ENCODE data around the gene RGPD8.

- PRO-cap = no peak
Observed at GRCh38 chr2:112304104-112304543, 28.7 kb downstream of the ZC3H6 start.

- PRO-cap = no peak
Observed at GRCh38 chr2:112317802-112318089, 42.3 kb downstream of the ZC3H6 start.

DNA sequence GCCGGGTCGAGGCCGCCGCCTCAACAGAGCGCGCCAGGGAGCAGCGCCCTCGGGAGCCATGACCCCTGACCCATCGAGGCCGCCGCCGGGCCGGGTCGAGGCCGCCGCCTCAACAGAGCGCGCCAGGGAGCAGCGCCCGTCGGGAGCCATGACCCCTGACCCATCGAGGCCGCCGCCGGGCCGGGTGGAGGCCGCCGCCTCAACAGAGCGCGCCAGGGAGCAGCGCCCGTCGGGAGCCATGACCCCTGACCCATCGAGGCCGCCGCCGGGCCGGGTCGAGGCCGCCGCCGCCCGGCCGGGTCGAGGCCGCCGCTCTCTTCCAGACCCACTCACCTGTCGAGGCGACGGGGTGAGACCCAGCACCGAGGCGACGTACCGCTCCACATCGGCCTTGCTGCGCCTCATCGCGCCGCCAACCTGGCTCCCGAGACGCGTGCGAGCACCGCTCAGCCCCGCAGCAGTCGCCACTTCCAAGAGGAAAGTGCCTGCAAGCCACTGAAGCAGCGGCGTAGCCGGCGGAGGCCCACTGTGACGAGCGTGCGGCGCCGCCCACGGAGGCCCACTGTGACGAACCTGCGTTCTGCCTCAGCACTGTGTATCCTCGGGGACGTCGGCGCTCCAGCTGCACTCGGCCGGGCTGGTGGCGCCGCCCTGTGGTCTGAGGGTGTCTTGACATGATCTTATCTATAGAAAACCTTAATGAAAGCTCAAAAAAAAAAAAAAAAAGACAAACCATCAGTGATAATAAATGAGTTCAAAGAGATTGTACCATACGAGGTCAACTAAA is at the start of gene RGPD8:
Gene RGPD8, minus strand, starts transcription at position 597 of the 787 bp plus-strand sequence.
- PRO-cap = no peak

GRCh38 chr2:112531650-112532457 is 10.4 kb upstream of the POLR1B start:
- PRO-cap = no peak

GRCh38 chr2:112646537-112647008 is 834 bp downstream of the SLC20A1 start:
- PRO-cap = no peak

- PRO-cap = no peak
Observed at GRCh38 chr2:112659104-112659988, 13.6 kb downstream of the SLC20A1 start.

DNA sequence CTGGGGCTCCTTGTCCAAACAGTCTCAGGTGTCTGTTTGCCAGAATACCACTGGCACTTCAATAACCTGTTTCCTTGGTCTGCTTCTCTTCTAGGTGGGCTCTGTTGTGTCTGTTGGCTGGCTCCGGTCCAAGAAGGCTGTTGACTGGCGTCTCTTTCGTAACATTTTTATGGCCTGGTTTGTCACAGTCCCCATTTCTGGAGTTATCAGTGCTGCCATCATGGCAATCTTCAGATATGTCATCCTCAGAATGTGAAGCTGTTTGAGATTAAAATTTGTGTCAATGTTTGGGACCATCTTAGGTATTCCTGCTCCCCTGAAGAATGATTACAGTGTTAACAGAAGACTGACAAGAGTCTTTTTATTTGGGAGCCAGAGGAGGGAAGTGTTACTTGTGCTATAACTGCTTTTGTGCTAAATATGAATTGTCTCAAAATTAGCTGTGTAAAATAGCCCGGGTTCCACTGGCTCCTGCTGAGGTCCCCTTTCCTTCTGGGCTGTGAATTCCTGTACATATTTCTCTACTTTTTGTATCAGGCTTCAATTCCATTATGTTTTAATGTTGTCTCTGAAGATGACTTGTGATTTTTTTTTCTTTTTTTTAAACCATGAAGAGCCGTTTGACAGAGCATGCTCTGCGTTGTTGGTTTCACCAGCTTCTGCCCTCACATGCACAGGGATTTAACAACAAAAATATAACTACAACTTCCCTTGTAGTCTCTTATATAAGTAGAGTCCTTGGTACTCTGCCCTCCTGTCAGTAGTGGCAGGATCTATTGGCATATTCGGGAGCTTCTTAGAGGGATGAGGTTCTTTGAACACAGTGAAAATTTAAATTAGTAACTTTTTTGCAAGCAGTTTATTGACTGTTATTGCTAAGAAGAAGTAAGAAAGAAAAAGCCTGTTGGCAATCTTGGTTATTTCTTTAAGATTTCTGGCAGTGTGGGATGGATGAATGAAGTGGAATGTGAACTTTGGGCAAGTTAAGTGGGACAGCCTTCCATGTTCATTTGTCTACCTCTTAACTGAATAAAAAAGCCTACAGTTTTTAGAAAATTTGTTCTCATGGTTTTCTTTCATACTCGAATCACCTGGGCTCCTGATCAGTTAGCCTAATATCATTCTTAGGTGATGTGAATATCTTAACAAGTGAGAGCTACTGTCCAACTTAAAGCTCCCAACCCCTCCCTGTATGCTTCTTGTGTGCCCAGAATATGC is 17.4 kb downstream of the SLC20A1 start:
- PRO-cap = no peak

DNA sequence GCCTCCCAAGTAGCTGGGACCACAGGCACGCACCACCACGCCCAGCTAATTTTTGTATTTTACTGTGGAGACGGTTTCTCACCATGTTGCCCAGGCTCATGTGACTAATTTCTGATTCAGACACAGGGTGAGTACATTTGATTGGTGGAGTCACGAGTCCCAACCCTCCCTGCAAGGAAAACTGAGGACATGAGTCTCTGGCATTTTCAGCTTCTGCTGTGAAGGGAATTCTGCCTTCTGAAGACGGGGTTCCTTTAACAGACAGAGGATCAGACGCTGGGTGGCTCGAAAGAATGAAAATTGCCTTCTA is 29.7 kb upstream of the NT5DC4 start:
- PRO-cap = no peak

- PRO-cap = no peak
Observed at GRCh38 chr2:112812769-112813331, 23.7 kb downstream of the IL1B start.

DNA sequence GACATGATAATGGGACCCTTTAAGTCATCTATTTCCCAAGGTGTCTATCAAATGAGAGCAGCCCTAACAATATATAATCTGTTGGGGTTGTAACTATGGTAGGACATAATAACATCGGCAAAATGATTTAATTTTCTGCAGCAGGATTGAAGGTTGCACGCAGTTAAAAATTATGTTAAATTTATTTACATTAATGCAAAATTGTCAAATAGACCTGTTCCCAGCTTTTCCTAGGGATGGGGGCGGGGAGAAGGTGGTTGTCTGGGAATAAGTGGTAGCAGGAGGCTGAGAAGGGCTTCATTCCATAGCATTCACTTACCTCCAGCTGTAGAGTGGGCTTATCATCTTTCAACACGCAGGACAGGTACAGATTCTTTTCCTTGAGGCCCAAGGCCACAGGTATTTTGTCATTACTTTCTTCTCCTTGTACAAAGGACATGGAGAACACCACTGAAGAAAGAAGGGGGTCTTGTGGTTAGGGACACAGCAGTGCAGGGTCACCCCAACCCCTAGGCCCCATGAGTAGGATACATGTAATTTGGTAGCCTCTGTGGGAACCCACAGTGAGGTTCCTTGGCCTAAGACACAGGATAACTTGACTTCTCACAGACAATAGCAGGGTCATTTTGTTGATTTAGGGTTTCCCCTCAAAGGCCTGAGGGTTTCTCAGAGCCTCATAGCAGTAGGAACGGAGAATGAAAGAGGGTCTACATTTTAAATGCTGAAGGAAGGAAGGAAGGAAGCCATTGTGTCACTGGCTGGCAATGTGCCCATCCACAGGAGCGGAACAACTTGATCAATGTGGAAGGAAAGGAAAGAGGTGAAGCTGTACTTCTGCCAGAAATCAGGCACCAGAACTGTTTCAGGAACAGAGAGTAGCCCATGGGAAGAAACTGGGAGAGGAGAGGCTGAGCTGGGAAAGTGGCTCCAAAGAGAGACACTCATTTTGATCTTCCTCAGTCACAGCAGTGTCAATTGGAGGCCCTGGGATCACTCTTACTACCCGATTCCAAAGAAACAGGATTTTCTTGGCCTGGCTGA is 5.3 kb downstream of the IL1B start:
- PRO-cap = no peak

GRCh38 chr2:112939119-112939608 is 28.2 kb downstream of the IL37 start:
- PRO-cap = no peak

DNA sequence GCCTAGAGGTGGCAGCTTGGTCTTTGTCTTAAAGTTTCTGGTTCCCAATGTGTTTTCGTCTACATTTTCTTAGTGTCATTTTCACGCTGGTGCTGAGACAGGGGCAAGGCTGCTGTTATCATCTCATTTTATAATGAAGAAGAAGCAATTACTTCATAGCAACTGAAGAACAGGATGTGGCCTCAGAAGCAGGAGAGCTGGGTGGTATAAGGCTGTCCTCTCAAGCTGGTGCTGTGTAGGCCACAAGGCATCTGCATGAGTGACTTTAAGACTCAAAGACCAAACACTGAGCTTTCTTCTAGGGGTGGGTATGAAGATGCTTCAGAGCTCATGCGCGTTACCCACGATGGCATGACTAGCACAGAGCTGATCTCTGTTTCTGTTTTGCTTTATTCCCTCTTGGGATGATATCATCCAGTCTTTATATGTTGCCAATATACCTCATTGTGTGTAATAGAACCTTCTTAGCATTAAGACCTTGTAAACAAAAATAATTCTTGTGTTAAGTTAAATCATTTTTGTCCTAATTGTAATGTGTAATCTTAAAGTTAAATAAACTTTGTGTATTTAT is 7.3 kb downstream of the IL36G start:
- PRO-cap = no peak

DNA sequence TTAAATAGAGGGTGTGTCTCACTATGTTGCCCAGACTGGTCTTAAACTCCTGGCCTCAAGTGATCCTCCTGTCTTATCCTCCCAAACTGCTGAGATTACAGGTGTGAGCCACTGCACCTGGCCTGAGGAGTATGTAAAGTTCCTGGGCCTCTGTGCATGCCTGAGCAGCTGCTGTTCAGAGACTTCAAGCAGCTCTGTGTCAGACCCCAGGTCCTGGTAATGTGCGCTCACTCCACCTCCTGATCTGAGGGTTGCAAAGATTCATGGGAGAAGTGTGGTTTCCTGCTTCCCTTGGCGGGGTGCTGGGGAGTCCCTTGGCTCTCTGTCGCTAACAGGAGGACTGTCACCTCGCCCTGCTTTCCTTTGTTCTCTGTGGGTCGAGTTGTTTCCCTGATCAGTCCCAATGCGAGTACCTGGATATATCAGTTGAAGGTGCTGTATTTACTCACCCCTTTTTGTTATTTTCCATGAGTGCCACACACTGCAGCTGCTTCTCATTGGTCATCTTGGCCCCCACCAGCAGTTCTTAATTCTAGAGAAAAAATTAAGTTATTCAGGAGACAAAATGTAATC is 8.6 kb upstream of the IL36A start:
- PRO-cap = no peak

GRCh38 chr2:113156137-113156782 is 17.5 kb upstream of the PSD4 start:
- PRO-cap = no peak

GRCh38 chr2:113240783-113242076 is 37.5 kb downstream of the PAX8 start:
- PRO-cap = no peak

GRCh38 chr2:113276483-113276805 is 2.3 kb downstream of the PAX8 start:
- PRO-cap = no peak

GRCh38 chr2:113291252-113291713 is 12.6 kb upstream of the PAX8 start:
- PRO-cap = no peak

DNA sequence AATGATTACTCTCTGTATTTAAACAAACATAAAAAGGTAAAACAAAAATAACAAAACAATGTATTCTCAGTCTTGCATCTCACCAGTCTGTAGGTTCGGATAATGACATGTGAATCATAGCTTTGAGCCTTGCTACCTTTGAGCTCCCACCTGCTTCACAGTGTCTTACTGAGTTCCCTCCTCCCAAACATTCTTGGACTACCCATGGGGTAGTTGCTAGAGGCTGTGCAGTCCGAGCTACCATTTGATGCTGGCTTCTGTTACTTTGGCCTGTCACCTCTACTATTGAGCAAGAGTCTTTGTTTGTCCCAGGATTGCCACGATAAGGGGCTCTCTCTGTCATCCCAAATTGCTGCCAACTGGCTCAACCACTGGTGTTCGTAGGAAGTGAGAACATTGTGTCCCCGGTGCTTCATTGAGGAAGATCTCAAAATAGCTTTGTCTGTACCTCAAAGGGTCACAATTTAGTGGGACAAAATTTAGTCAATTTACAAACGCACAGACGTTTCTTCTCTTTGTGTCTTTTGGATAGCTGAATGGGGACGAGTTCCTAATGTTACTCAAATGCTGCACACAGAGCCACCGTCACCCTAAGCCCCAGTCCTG is 59.1 kb upstream of the PAX8 start:
- PRO-cap = no peak

DNA sequence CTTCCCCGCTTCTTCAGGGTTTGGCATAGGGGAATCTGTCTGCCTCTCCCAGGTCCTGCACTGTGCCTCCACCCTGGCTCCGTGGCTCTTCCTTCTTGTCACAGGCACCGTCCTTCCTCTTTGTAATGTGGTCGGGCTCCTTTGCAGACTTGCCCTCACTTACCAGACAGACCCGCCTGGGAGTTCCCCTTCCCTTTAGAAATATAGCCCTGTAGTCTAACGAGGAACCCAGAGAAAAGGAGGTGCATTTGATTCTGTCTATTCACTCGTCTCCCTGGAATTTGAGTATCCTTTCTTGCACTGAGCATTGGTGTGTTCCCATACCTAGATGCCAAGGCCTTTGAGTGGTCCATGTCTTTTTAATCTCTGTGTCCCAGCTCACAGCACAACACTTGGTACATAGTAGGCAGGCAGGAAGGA is 64.0 kb upstream of the PAX8 start:
- PRO-cap = no peak

DNA sequence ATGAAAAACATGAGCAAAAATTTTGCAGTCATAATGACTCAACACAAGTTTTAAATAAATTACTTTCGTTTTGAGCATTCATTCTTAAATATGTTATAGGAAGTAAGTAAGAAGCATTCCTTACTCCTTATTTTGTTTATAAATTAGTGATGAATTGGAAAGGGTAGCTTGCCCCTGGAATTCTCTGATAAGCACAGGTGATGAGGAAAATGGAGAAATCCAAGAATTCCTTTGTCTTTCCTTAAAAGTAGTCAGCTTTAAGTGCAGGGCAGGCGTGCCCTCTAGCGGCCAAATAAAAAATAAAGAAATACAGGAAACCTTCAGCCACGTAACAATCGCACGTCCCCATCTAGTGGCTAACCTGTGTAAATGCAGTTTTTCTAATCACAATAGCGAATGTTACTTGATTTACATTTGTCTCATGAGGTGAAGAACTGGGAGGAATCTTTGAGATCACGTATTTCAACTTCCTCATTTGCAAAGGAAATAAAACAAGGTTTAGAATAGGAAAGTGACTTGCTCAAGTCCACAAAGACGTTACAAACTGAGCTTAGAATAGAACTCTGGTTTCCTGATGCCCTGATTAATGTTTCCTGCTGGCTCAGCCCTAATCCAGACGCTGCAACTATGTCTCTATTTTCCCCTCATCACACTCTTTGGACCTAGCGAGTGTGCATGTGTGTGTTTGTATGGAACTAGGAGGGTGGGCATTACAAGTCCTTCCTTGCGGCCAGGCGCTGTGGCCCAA is 47.2 kb upstream of the ZNG1B start:
- PRO-cap = no peak

Data from parotid gland (tissue), 1 donor.